Retinal pigment epithelial cell (primary cell): ENCODE measurements around the gene COLQ.

DNA sequence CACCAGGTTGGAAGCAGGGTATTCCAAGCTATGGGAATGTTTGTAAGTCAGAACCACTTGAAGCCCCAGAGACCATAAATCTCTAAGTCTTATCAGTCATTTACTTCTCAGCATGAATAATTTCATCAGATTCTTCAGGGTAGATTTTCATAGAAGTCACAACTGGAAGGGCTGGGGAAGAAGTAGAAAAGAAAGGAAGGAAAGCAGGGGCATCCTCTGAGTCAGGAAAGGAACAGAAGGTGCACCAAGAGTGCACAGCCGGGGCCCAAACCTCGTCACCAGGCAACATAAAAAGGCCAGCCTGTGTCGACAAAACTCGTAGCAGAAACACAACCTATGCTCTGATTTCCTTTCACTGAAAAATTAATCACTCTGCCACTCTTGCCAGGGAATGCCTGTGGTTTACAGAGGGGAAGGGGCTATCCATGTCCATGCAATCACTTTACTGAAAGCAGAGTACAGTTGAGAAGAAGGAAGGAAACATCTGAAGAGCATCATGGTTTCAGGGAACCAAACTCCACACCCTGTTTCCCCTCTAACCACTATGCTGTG, 40.6 kb downstream of the SH3BP5 start:
- RRBS = no CpG with 5 or more reads among the region's 4 CpGs

DNA sequence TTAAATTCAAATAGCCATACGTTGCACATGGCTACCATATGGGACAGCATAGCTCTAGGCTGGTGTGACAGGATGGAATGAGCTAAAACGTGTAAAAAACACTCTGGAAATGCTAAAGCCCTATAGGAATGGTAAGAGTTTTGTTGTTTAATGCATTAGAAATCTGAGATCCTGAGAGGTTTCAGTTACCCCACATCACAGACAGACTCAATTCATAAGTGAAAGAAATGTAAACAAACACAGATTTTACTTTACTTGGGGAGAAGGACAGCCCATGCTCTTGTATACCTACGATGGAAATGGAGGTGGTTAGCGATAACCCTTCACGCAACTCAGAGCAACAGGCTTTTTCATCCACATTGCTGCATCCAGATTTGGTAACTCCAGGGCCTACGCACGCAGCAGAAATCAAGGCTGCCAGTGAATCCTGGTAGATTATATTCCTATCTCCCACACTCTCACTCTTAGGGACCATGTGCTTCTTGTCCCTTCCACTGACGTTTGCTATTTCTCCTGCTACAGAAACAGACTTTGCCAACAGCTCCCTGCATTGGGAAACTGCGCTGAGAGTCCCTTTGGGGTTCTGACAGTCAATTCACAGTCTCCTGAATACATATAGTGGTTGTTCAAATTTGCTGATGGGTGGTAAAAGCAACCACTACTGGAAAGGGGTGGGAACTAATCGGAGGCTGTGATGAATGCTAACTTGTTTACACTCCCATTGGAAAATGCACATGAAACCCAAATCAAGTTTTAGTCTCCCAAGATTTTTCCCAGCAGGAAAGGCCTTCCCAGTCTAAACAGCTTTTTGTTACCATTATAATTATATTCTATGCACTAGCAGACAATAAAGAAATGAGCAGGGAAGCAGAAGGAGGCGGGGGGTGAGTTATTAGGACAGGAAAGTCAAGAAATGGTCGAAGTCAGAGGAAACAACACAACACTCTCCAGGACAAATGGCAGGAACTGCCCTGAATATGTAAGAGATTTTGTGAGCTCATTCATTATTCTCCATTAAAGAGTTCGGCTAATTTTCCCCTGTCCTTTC, 2.9 kb downstream of the SH3BP5 start:
- RRBS = no CpG with 5 or more reads among the region's 13 CpGs

- RRBS = under 1% methylated on average over 19 of the region's 41 CpGs
Measured at GRCh38 chr3:15331412-15332041, 859 bp downstream of the SH3BP5 start.

DNA sequence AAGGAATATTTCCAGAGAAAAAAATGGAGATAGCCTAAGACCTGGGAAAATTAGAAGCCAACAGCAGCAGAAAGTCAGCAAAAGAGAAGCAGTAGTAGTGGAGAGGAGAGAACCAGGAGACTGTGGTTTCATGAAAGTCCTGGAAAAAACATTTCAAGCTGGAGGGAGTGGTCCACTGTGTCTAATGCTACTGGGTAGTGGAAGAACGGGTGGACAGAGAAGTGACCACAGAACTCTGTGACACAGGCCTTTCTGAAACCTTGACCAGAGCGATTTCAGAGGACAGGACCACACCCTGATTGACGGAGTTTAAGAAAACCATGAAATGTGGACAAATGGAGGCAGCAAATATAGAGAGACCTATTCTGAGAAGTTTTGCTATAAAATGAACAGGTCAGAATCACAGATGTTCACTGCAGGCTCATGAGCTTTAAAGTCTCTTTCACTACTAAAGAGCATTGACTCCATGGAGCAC, 15.4 kb upstream of the SH3BP5 start:
- RRBS = no CpG with 5 or more reads among the region's 3 CpGs

GRCh38 chr3:15495445-15496216, 25.9 kb downstream of the COLQ start:
- RRBS = no CpG with 5 or more reads among the region's 9 CpGs

GRCh38 chr3:15496219-15496709, 25.2 kb downstream of the COLQ start:
- RRBS = no CpG with 5 or more reads among the region's 8 CpGs

DNA sequence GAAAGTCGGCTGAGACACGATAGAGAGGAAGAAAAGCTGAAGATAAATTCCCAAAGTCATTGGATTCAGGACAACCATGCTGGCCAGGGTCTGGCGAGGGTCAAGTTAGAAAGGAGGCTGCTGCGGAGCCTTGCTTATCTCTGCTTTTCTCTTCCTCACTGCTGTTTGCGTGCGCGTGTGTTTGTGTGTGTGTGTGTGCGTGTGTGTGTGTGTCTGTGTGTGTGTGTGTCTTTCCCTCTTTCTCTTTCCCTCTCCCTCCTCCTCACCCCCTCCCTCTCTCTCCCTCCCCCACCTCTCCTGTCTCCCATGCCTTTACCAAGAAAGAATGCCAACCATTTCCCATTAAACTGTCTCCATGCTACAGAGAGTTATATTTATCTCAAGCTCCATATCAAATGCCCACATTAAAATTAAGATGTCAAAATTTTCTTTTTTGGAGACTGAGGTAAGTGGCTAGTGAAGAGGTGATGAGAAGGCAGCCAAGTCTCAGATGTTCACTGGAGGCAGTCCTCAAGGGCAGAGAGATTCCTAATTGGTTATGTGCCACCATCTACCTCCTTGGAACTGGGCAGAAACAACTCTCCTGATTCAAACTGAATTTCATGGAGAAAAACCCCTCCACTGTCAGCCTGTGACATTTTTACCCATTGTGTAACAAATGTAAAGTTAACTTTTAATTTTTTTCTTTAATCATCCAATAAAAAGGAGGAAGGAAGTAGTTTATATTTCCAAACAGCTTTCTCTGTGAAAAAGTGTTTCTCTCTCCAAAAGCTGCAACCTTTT, at the start of gene COLQ:
TSS of gene COLQ (minus strand) at position 159 of the 783 bp plus-strand sequence.
- RRBS = no CpG with 5 or more reads among the region's 8 CpGs

DNA sequence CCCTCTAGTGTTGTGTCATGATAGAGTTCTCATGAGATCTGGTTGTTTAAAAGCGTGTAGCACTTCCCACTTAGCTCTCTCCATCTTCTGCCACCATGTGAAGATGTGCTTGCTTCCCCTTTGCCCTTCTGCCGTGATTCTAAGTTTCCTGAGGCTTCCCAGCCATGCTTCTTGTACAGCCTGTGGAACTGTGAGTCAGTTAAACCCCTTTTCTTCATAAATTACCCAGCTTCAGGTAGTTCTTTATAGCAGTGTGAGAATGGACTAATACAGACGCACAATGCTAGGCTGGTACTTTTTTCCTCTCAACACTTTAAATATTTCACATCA, 22.1 kb downstream of the BTD start:
- RRBS = no CpG with 5 or more reads among the region's 3 CpGs

DNA sequence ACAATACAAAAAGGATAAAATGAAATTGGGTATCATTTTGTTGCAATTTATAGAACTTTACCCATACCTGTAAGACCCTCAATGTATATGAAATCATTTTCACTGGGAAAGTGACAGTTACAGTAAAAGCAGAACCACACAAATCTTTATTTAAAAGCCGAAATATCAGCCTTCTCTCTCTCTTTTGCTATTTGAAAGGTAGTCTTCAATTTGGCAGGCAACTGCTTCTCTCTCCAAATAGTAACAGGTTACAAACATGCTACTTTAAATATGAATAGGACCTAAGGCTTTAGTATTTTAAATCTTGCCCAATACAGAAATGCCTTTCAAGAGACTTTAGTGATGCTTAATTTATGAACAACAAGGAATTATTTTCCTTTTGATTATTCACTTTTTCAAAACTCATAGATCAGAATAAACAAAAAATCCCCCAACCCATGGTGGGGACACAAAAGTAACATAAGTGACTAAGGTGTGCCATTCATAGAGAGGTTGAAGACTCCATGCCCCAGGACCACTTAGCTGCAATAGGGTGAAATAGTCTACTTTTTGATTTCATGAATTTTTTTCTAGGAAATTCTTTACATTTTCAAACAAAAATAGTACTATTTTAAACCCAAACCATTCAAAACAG, 67.4 kb downstream of the BTD start:
- RRBS = no CpG with 5 or more reads among the region's 1 CpG

- RRBS = no CpG with 5 or more reads among the region's 4 CpGs
Measured at GRCh38 chr3:15796281-15796777, 1.4 kb downstream of the ANKRD28 start.

DNA sequence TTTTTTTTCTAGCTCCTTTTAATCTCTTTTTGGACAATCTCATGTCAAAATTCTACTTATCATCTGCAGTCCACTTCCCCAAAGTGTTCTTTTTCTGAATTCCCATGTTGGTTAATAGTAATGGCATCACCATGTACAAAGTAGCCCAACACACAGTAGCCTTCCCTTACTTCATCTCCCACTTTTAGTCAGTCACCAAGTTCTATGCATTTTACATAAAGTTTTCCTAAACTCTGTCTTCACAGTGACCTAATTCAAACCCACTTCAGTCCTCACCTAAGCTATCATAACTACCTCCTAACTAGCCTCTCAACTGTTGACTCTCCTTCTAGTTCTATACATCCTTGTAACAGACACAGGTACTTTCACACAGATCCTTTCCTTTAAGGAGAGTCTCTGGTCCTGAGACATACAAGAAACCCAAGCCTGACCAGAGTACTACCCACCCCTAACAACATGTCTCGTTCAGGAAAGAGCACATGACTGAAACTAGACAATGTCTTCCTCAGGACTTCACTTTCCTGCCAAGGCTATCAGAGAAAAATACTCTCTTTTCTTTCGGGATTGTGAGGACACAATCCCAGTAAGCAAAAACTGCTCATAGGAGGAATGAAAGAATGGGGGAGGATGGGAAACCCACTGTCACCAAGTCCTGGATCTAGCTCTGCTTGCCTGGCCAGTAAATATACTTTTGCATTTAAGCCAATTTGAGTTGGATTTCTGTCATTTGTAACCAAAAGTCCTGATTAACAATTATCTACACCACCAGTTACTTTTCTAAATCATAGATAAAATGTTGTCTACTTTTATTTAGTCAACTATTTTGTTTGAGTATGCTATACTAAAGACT, 11.4 kb upstream of the ANKRD28 start:
- RRBS = no CpG with 5 or more reads among the region's 2 CpGs

- RRBS = no CpG with 5 or more reads among the region's 1 CpG
Measured at GRCh38 chr3:15847680-15848354, 50.0 kb upstream of the ANKRD28 start.

- RRBS = no CpG with 5 or more reads among the region's 4 CpGs
Measured at GRCh38 chr3:15903107-15903614, 105.4 kb upstream of the ANKRD28 start.

DNA sequence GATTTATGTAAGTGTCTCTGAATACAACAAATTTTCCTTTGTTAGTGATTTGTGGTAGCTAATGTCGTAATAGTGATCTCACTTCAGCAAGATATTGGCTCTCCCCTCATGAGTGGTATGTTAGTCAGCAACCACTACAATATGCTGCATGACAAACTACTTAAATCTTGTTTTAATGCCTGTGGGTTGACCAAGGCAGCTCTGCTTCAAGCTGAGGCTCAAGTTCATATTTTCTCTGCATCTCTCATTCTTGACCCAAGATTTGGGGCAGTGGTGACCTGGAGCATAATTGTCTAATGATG, 49.8 kb upstream of the GALNT15 start:
- RRBS = no CpG with 5 or more reads among the region's 1 CpG

DNA sequence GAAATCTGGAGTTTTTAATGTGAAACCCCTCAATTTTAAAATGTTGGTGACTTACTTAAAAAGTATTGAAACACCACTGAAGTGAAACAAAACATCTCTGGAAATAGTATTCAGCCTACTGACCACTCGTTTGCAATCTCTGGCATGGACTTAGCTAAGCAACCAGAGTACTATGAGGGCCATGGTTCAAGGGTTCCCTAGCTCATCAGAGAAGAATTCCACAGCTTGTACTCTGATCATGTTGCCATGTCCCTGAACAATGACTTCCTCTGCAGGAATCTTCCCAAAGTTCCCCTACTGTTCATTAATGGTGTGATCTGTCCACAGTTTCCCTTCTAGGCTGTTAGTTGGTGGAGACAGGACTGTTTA, 44.5 kb upstream of the GALNT15 start:
- RRBS = no CpG with 5 or more reads among the region's 1 CpG

- RRBS = no CpG with 5 or more reads among the region's 2 CpGs
Measured at GRCh38 chr3:16228793-16229075, 36.0 kb downstream of the DPH3 start.

DNA sequence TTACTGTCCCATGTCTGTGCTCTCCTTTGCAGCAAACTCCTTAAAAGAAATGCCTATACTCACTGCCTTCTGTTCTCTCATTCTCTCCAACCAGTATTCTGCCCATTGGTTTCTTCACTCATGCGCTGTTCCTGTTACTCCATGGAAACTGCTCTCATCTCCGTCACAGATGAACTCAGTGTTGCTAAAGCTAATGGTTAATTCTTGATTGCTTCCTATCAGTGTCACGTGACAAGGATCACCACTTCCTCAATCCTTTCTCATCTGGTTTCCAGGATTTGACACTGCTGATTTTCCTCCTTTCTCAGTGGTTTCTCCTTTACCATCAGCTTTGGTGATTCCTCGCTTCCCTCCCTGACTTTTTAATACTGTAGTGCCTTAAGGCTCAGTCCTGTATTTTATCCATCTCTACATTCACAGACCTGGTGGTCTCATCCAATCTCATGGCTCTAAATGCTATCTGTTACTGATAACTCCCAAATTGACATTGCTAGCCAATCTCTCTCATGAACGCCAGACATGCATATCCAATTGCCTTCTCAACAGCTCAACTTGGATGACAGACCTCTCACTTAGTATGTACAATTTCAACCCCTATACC, 2.5 kb downstream of the DPH3 start:
- RRBS = no CpG with 5 or more reads among the region's 5 CpGs

DNA sequence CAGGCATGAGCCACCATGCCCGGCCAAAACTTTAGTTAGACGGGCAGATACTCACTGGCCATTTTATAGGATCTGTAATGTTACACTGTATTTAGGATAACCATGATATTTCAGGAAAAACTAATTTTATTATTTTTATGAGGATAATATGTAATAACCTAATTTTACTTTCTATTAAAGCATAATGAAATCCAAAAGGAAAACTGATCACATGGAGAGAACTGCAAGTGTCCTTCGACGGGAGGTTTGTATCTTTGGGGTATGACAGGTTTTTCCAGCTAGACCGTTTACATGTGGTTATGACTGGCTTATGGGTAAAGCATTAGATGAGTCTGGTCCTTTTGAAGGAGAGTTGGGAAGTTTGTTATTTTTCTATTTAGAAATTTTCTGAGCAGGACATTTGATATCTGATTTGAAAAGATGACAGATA, 6.5 kb downstream of the OXNAD1 start:
- RRBS = no CpG with 5 or more reads among the region's 5 CpGs

- RRBS = no CpG with 5 or more reads among the region's 11 CpGs
Measured at GRCh38 chr3:16311716-16312676, 47.0 kb downstream of the OXNAD1 start.

GRCh38 chr3:16418229-16418693, 95.2 kb downstream of the RFTN1 start:
- RRBS = no CpG with 5 or more reads among the region's 3 CpGs